Measurements from ENCODE around the genes TMPRSS11A, UGT2B11, CSN2, HTN3, PRR27 and JCHAIN.

GRCh38 chr4:66574900-66575649 is 904.8 kb upstream of the EPHA5 start:
- CAGE, long polyA plus RNA, result no peak
- RRBS, result 8% methylated on average over 3 of the region's 11 CpGs

DNA sequence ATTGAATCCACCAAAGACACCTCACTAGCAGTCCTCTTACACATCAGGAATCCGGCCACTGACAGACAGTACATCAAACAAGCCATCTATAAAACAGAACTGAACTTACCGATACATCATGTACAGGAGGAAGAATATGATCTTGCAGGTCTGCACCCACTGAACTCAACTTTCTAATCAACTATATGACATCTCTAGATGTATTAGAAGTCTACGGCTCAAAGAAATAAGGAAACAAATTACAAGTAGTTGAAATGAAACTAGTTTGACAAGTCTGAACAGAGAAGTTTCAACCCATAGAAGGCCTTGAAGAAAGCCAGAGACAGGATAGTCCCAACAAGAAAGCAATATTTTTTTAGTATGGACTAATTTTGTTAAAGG is at the start of gene TMPRSS11A:
TSS of gene TMPRSS11A (minus strand) at position 220 of the 381 bp plus-strand sequence.
- CAGE, long polyA plus RNA, result no peak
- RRBS, result no CpG with 5 or more reads among the region's 3 CpGs

DNA sequence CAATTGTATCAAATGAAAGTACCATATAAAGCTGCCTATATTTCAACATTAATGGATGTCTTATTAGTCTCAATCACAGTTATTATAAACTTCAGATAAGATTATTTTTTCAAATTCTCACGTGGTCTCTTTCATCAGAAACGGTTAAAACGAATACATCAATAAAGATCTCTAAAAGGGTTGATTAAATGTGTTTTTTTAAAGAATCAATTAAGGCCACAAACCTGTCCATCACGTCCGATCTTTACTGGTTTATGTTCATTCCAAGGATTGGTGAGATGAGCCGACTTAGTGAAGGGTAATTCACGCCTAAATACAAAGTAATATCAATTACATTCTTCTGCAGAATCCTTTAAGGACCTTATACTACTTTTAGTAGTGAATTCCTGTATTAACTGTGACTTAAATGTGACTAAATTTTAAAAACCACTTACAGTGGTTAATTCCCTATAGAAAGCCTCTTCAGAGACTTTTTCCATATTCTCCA is 25.9 kb downstream of the YTHDC1 start:
- CAGE, long polyA plus RNA, result no peak
- RRBS, result no CpG with 5 or more reads among the region's 7 CpGs

DNA sequence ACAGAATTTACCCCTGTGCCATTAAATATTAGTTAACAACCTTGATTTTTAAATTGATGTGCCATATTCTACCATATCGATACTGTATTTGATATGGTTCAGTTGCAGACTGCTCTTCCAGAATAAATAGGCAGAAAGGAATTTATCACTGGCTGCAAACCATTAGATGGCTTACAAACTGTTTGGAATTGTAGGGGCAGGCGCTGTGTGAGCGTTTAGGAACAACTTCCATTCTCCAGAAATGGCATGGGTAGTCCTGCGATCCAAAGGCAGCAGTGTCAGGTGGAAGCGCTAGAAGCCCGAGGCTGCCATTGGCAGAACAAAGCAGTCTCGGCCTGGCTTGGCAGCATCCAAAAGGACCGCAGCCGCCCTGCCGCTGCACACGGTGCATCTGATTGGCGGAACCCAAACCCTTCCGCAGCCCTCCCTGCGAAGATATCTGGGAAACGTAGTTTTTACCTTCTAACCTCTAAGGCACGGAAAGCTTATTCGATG is 23.6 kb upstream of the YTHDC1 start:
- CAGE, long polyA plus RNA, result no peak
- RRBS, result no CpG with 5 or more reads among the region's 17 CpGs

DNA sequence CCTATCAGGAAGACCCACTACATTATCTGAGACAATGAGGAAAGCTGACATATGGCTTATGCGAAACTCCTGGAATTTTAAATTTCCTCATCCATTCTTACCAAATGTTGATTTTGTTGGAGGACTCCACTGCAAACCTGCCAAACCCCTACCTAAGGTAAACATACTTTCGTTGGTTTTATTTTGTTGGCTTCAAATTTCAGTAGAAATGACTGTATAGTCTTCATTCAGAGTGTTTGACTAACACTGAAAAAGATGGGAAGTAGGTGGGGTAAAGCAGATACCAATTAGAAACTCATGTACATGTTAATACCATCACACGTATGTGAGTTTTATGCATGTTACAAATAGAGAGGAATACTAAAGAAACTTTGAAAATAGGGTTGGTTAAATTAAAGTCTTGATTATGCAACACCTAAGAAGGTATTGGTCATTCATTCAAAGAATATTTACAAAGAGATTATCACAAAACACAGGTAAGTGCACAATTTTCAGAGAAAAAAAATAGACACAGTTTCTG is 2.3 kb downstream of the UGT2B10 start:
- CAGE, long polyA plus RNA, result no peak
- RRBS, result no CpG with 5 or more reads among the region's 3 CpGs

GRCh38 chr4:68880914-68881190 is 65.1 kb downstream of the UGT2B10 start:
- CAGE, long polyA plus RNA, result no peak
- RRBS, result no CpG with 5 or more reads among the region's 4 CpGs

DNA sequence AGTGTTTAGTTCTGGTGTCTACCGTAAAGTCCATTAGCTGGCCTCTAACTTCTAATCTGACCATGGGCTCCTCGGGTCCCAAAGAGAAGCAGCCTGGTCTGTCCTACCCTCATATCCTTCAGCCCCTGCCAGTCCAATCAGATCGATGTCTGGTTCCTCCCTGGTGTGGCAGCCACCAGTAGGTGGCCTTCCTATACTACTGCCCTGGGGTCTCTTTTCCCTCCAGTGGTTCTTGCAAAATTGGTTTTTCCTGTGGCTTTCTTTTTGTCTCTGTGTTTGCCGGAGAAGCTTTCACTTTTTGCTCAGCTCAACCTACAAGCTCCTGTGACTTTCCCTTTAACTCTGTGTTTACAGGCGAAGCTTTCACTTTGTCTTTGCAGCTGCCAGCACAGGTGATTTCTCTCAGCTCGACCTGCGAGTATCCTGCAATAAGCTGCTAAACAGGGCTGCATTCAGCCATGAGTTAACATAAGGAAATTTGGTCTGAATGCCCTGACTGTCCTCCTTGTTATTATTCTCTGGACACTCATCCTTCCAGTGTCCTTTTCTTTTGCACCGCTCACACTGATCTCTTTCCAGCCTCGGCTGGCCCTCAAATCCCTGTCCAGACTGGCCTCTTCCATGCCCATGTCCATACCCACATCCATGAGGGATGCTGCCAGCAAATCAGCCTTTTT is 46.7 kb downstream of the UGT2A3 start:
- CAGE, long polyA plus RNA, result no peak
- RRBS, result no CpG with 5 or more reads among the region's 9 CpGs

GRCh38 chr4:68963312-68963841 is 11.8 kb upstream of the UGT2A3 start:
- CAGE, long polyA plus RNA, result no peak
- RRBS, result no CpG with 5 or more reads among the region's 2 CpGs

DNA sequence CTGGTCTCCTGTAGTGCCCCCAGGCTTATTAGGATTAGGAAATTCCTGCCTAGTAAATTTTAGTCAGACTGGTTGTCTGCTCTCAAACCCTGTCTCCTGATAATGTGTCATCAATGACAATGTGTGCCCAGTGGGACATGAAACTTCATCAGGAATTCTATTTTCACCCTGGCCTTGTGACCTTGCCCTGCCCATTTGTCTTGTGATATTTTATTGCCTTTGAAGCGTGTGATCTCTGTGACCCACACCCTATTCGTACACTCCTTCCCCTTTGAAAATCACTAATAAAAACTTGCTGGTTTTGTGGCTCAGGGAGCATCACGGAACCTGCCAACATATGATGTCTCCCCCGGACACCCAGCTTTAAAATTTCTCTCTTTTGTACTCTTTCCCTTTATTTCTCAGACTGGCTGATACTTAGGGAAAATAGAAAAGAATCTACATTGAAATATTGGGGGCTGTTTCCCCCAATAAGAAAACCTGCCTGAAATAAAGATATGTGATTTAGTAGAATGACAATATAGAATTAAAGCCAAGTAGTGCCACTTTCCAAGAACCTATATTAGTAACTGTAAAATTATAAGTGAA is 61.7 kb upstream of the UGT2B7 start:
- CAGE, long polyA plus RNA, result no peak
- RRBS, result no CpG with 5 or more reads among the region's 4 CpGs

DNA sequence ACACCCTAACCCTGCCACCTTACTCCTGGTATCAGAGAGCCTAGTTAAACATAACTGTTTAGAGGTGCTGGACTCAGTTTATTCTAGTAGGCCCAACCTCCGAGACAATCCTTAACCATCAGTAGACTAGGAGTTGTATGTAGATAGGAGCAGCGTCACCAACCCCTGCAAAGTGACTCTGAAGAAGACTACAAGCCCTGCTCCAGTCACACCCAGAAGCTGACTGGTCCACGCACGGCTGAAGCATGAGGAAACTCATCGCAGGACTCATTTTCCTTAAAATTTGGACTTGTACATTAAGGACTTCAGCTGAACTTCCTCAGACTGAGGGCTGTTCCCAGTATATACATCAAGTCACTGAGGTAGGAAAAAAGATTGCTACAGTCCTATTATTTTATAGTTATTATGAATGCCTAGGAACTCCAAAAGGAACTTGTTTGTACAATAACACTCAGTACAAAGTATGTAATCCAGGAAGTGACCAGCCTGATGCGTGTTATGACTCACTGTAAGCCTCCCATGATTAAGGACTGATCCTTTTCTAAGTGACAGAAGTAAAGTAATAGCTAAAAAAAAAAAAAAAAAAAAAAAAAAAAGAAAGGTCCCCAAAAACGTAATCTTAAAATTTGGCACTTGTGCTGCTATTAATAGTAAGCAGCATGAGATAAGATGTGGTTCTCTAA is 41.6 kb upstream of the UGT2B7 start:
- CAGE, long polyA plus RNA, result no peak
- RRBS, result no CpG with 5 or more reads among the region's 7 CpGs

DNA sequence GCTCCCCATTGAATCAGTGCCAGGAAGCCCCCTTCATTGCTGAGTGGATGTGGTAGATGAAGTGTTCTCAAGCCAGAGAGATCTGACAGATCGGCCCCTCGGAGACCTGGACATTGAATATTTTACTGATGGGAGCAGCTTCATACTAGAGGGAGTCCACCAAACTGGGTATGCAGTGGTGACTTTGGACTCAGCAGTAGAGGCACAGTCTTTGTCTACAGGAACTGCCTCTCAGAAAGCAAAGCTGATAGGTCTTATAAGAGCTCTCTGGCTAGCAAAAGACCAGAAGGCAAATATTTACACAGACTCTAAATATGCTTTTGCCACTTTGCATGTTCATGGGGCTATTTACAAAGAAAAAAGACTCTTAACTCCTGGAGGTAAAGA is 35.4 kb upstream of the UGT2B7 start:
- CAGE, long polyA plus RNA, result no peak
- RRBS, result no CpG with 5 or more reads among the region's 2 CpGs

DNA sequence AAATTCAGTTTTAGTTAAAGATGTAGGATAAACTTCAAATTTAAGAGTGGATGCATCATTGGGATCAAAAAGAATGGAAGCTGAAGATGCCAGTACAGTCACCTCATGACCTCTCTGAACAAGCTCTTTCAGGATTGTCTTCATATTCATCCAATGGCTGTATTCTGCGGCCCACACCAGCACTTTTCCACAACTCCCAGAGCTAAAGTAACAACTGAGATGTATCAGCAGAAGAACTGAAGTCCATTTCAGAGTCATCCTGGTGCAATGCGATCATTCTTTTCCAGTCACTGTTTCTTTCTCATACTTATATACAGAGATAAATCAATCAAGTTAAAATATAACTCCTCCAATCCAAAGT is at the start of gene UGT2B11:
TSS of gene UGT2B11 (minus strand) at position 284 of the 361 bp plus-strand sequence.
- CAGE, long polyA plus RNA, result no peak
- RRBS, result no CpG with 5 or more reads among the region's 2 CpGs

DNA sequence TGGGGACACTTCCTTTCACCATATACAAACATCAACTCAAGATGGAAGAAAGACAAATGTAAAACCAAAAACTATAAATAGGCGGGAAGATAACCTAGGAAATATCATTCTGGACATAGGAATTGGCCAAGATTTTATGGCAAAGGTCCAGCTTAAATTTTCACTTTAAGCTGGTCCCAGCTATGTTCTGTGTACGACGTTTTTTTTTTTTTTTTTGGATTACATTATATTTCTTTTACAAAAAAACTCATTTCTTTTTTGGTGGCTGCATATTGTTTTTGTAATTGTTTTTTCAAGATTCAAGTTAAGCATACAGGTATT is 59.3 kb upstream of the UGT2B4 start:
- CAGE, long polyA plus RNA, result no peak
- RRBS, result no CpG with 5 or more reads among the region's 3 CpGs

DNA sequence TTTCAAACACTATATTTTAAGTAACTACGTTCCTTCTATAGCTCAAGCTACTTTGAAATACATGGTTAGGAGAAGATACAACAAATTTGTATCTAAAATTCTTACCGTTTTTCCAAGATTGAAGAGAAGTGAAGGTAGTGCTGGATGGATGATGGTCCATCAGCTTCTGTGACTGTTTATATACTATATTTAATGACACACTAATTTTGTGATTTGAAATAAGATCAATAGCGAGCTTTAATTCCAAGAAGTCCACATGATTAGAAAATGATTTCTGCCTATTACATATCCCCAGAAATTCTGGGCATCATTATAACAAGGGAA is at the start of gene CSN2:
TSS of gene CSN2 (minus strand) at position 153 of the 324 bp plus-strand sequence.
- CAGE, long polyA plus RNA, result no peak
- RRBS, result no CpG with 5 or more reads among the region's 3 CpGs

DNA sequence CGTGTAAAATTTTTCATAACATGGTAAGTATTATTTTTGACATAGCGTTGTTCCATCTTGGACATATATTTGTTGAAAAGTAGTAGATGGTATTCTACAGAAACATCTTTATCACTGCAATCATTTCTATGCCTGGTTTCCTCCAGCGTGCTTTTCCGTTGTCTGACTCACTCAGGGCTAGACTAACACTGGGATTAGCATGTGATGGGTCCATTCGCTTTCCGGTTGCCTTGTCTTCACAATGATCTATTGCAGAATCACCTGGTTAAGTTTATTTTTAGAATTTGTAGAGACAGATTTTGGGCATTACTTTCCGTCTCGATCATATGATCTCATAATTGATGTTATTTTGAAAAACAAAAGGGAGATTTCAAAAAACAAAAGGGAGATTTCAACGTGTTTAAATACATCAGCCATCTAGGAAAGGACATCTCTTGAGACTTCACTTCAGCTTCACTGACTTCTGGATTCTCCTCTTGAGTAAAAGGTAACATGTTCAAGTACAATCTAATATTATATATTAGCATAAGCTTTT is at the start of gene HTN3:
TSS of gene HTN3 (plus strand) at position 430 of the 535 bp plus-strand sequence.
- CAGE, long polyA plus RNA, result no peak
- RRBS, result no CpG with 5 or more reads among the region's 9 CpGs

GRCh38 chr4:70153803-70154331 is at the start of gene PRR27:
Gene PRR27, plus strand, starts transcription at chr4:70154237.
- CAGE, long polyA plus RNA, result no peak
- RRBS, result no CpG with 5 or more reads among the region's 4 CpGs

- CAGE, long polyA plus RNA, result no peak
- RRBS, result no CpG with 5 or more reads among the region's 2 CpGs
Observed at GRCh38 chr4:70591798-70592167, 273 bp upstream of the AMBN start.

GRCh38 chr4:70666230-70666882 is at the start of gene JCHAIN:
Gene JCHAIN, minus strand, starts transcription at chr4:70666508.
- CAGE, long polyA plus RNA, result no peak
- RRBS, result no CpG with 5 or more reads among the region's 1 CpG

DNA sequence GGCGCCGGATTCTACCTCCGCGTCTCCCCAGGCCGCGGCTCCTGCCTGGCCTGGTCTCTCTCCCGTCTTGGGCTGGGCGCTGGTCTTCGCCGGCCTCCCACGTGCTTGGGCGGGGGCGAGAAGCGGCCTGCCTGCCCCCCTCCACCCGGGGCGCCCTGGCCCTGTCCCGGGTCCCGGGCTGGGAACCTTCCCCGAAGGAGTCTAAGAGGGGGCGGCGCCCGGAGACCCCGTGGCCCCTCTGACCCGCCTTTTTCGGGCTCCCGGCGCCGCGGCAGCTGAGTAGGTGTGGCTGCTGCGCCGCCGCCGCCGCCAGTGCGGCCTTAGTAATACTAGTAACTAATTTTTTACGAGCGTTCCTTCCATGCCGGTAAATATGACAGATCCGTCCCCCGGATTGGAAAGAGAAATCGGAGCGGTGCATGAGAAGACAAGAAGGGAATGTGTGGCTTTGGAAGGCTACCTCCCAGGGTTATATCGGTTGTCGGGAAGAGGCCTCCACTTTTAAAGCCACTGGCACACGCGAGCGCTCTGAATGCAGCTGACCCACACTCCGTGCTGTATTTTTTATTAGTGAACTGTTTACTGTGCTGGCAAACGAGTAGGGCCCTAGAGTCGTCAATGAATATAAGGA is 16.2 kb upstream of the RUFY3 start:
- CAGE, long polyA plus RNA, result no peak
- RRBS, result 2% methylated on average over 31 of the region's 50 CpGs

- CAGE, long polyA plus RNA, result no peak
- RRBS, result no CpG with 5 or more reads among the region's 5 CpGs
Observed at GRCh38 chr4:70709409-70709857, 12.3 kb upstream of the RUFY3 start.